Measurements from ENCODE around the genes HTR3D, ABCF3 and EPHB3.

- RRBS: no CpG with 5 or more reads among the region's 9 CpGs
Observed at GRCh38 chr3:183224382-183224922, 28.6 kb upstream of the B3GNT5 start.

DNA sequence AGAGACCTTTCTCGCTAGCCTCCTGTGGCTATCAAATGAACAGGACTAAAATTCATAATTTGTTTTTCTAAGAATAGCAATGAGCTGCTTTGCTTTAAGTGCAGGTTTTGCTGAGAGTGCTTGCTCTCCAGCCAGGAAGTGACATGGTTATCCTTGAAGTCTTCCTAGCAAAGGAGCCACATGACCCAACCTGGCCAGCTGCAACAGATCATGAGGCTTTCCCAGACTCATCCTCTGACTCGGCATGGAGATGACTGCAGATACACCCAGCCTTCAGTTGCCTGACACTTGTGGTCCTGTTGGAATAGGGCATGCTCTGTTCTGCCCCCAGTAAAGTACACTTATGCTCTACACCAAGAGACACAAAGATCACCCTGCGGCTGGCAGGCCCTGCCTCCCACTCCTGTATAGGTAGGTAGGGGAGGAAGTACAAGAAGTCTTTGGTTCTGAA lies 35.9 kb downstream of the MCF2L2 start:
- RRBS: no CpG with 5 or more reads among the region's 3 CpGs

DNA sequence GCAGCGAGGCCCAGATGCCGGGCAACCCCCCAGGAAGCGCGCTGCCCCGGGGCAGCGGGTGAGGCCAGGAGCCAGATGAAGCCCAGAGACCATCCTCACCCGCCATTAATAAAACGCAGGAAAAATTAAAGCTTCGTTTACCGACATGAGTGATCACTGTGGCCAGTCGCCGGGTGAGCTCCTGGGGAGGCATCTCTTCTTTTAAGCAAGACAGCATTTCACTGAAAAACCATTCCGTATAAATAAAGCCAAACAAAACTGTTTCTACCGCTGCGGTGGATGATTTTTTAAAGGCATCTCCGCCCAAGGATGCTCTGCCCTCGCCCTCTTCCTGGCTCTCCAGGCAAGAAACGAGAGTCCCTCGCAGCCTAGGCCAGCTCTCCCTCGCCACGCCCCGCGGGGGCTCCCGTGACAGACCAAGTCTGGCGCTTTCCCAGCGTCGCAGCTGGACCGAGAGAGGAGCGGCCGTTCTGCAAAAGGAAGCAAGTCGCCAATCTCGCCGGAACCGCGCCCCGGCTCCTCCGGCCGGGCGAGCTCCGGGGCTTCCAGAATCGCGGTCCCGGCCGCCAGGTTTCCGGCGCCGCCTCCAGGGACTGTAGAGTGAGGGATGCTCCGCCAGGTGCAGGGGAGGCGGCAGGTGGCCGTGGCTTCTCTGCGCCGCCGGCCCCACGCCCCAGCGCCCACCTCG lies 514 bp downstream of the MCF2L2 start:
- RRBS: 1% methylated on average over 14 of the region's 56 CpGs

DNA sequence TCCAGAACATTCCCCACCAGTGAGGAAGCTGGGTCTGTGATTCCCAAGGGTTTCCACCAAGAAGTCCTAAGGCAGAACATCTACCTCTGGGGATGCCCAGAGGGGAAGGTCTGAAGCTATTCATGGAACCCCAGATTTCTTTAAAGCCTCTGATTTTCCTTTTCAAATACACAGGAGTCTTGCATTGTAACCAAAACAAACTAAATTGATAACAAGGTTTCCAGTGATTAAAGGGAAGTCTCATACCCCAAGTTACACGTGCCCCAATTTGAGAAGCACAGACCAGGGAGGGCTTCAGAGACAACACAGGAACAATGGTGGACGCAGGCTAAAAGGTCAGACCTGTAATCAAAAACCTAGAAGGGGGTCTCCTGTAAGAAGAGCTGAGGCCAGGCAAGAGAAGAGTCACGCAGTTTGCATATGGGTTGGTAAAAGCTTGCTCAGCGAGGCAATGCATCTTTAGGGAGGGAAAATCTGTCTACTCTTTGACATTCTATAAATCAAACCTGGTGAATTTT lies 58.5 kb upstream of the MCF2L2 start:
- RRBS: no CpG with 5 or more reads among the region's 4 CpGs

- RRBS: no CpG with 5 or more reads among the region's 39 CpGs
Observed at GRCh38 chr3:183636708-183637244, 1.4 kb downstream of the KLHL24 start.

DNA sequence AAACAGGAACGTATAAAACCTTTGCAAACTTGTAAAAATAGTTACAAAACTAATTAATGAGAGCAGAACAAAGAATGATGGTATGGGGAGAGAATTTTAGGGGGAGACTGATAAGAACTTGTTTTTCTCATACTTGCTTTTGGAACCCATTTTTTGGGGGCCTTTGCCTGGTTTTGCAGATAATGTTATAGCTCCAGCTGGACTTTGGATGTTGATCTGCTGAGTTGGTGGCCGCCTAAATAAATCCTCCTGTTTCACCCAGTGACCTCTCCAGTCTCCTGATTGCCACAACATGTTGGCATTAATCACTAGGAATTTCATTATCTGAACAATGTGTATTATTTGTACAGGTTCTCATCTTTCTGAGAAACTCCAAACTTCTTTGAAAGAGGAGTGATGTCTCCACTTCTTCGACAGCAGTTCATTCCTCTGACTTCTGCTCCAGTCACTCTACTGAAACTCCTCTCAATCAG lies 18.2 kb downstream of the KLHL24 start:
- RRBS: no CpG with 5 or more reads among the region's 3 CpGs

DNA sequence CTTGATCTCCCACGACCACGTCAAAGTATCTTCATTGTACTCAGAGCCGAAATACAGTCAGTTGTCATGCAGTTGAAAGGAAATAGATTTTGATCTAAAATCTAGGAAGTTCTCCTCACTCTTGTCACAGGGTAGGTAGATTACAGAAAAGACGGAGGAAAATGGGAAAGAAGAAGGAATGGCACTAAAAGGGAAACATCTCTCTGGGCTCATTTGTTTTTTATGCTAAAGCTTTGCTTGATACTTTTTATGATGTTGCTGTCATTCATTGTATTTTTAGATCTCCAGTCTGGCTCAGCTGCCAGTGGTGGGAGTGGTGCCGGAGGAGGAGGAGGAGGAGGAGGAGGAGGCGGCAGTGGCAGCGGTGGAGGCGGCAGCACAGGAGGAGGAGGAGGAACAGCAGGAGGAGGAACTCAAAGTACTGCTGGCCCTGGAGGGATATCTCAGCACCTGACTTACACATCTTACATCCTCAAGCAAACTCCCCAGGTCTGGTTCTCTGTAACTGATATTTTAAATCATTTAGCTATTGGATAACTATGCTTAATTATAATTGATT lies 49.7 kb downstream of the MAP6D1 start:
- RRBS: no CpG with 5 or more reads among the region's 8 CpGs

DNA sequence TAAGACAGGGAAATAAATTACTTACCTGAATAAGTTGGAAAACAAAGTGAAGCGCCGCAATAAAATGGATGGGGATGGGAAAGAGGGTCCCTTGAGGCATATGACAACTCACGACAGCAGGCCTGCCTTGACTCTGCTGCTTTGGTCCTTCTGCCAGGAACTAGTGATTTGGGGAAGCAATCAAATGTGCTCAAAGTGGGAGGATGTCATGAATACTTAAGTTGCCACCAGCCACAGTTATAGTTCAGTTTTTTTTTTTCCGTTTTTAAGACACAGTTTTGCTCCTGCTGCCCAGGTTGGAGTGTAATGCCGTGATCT lies 4.6 kb downstream of the PARL start:
- RRBS: no CpG with 5 or more reads among the region's 5 CpGs

DNA sequence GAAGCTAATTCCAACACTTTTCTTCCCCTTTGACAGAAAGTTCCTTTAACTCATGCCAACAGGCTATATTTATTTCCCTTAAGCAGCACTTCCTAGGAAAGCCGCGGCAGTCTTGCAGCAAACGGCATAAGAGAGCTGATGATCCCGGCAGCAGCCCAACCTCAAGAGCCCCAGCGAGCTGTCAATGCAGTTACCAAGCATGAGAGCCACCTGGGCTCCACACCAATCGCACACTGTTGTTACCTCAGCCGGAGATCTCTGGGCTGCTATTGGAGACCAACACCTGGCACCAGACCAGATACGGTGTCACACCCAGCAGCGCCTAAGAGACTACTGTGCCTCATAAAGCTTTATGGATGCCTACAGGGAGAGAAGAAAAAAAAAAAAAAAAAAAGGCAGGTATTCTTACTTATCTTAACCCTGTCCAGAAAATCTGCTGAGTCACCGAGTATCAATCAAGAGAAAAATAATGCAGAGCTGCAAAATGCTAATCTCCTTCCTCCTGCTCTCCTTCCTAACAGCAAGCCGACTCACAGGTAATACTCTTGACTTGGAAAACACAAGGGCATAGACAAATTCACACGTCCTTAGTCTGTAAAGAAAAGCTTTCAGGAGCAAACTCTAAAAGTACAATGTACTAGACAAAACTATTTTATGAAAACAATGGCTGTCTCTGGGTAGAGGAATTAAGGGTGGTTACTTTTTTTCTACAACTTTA lies 11.6 kb downstream of the ABCC5 start:
- RRBS: 40% methylated on average over 4 of the region's 12 CpGs

DNA sequence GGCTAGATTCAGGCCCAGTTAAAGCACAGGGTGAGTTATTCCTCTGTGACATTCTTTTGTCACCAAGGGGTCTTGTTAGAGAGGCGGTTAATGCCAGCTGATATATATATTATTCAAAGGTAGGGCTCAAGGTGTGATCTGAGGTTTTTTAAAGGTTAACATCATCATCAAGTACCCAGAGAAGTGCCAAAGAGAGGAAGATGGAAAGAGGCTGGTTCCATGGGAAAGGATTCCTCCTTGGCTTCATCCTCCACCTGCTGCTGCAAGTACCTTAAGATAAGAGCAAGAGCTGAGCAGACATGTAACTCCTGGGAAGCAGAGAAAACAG lies at the start of gene HTR3D:
Gene HTR3D, plus strand, starts transcription at position 201 of the 328 bp plus-strand sequence.
- RRBS: no CpG with 5 or more reads among the region's 1 CpG

DNA sequence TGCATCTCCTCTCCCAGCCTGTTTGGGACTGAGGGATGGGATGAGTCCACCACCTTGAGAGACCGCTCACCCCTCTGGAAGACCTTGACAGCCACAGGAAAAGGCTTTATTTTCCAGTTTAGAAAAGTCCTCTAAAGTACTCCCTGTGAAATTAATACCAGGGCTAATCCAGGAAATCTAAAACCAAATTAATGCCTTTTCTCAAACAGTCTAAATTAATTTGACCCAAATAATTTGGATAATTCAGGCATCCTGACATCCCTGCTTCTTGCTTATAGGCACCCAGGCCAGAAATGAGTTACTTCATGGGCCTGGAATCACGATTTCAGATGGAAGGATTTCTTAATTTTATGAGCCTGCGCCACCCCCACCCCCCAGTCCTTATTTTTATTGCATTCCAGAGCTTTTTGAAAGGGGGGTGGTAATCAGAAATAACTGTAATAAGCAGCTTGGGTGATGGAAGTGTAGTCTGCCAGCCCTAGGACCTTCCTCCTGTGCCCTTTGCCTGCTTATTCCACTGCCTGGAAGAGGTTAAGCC lies 1.2 kb downstream of the AP2M1 start:
- RRBS: no CpG with 5 or more reads among the region's 3 CpGs

- RRBS: 1% methylated on average over 24 of the region's 70 CpGs
Observed at GRCh38 chr3:184185076-184186261, at the start of gene ABCF3. Gene ABCF3 (plus strand): TSS chr3:184186199.

GRCh38 chr3:184314248-184314474 lies 245 bp upstream of the EIF4G1 start:
- RRBS: no CpG with 5 or more reads among the region's 12 CpGs

- RRBS: no CpG with 5 or more reads among the region's 14 CpGs
Observed at GRCh38 chr3:184426653-184427213, 46.9 kb downstream of the CHRD start.

DNA sequence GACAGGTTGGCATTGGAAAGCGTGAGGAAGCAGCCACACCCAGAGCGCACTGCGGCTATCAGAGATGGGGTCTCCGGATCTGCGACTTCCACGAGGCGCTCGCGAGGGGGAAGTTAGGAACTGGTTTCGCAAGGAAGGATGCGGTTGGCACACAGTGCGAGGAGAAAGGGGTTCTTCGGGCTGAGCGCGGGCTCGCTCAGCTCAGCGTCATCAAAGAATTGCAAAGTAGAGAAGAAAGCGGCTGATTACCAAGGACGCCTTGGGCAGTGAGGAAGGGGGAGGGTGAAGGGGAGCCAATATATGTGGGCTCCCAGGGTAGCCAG lies 69.4 kb upstream of the EPHB3 start:
- RRBS: 15% methylated on average over 4 of the region's 19 CpGs

DNA sequence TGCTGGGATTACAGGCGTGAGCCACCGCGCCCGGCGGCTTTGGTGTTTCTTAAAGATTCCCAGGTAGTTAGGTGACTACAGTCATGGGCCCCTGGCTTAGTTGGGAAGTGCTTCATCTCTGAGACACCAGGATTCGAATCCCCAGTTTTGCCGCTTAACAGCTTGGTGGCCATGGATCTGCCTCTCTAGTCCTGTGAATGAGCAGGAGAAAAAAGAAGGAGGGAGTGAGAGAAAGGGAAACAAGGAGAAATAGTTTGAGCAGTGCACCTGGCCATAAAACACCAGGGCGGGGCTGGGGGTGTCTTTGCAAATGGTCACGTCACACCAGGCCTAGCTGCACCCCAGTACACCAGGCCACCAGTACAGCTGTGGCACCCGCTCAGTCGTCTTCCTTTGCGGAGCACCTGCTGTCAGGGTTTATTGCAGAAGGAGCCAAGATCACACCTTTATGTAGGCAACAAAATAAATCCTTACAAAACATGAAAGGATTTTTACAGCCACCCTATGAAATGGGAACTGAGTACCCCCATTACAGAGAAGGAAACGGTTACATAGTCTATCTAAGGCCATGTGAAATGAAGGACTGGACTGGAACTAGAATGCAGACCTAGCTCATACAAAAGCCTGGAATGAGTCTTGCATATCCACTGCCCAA lies 14.5 kb upstream of the EPHB3 start:
- RRBS: no CpG with 5 or more reads among the region's 13 CpGs

GRCh38 chr3:184561046-184562205 lies at the start of gene EPHB3:
Gene EPHB3 (plus strand): TSS chr3:184561785.
- RRBS: 3% methylated on average over 31 of the region's 98 CpGs

GRCh38 chr3:184562444-184563294 lies 1.1 kb downstream of the EPHB3 start:
- RRBS: 23% methylated on average over 15 of the region's 59 CpGs

DNA sequence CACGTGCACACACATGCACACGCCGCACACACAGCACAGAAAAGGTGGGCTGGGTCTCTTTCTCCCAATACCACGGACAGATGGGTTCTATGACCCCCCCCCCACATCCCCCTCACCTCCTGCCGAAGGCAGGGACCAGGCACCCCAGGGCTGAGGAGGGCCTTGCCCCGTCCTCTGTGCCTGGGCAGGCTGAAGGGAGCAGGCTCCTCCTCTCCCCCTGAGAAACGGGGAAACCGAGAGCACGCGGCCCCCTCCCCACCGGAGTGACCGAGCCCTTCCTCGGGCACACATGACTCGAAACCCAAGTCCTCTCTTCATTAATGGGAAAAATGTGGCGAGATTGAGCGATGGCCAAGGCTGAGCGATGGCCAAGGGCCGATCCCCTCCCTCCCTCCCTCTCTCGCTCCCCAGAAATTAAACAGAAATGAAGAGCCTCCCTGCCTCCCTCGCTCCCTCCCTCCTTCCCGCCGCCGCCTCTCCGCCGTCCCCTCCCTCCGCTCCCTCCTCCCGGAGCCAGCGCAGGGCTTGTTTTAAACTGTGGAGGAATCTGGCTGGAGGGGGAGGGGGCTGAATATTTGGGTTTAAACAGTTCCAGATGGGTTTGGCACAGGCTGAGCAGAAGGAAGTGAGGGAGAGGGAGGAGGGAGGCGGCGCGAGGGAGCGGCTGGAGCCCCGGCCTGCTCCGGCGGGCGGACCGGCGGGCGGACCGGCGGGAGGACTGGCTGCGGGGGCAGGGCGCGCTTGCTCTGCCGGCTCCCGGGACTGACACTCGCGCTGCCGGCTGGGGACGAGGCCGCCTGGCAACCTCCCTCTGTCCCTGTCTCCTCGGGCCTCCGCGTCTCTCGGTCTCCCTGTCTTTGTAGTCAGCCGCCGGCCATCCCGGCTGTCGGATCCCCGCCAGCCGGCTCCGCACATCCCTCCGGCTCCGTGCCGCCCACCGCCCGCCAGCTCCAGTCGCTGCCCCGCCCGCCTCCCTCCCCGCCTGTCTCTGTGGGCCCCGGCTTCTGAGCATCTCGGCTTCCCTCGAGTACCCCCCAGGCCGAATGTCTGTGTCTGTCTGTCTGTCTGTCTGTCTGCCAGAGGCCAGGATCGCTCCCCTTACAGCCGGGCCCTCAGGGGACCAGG lies 7.3 kb downstream of the EPHB3 start:
- RRBS: 3% methylated on average over 24 of the region's 77 CpGs

DNA sequence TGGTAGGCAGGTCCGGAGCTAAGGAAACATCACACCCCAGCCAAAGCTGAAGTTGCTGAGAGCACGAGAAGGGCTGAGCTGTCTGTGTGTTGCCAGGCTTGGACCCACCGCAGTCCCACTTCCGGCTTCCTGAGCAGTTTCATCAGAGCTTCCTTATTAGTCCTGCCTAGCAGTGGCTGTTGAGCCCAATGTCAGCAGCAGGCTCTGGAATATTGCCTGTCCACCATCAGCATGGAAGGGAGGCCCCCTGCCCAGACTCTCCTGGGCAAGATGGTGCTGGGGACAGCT lies 25.3 kb upstream of the VPS8 start:
- RRBS: 4% methylated on average over 3 of the region's 4 CpGs